NT2/D1 (cell line): ENCODE measurements around the gene CCDC170.

- RRBS, 2 experiments, result no CpG with 5 or more reads among the region's 10 CpGs
Observed at GRCh38 chr6:151490777-151491460, 2.9 kb upstream of the CCDC170 start.

DNA sequence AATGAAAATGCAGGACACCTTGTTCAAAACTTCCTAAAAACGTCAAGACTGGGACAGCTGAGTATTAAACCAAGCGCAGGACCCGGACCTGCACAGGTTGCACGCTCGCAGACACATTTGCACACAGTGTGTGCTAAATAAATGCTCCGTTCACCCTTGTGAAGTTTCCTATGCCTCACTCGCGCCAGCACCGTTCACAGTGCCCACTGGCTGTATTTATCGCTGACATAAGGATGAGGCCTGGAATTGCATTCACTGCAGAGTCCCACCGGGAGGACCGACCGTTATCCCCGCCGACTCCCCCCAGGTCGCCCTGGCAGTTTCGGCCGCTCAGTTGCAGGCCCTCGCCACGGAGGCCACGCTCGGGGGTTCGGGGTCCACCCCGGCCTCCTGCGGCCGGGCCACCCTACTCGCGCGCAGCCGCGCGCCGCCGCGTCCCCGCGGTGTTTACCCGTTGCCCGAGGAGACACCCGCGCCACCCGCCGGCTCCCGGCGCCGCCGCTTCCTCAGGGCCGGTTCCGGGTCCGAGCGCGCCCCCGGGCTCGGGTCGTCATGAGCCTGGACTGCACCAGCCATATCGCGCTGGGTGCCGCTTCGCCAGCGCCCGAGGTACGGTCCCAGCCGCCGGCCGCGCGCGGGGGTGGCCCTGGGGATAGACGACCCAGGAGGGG lies at the start of gene CCDC170:
Gene CCDC170, plus strand, starts transcription at position 441 of the 671 bp plus-strand sequence.
- RRBS, 2 experiments, result 5 to 10% methylated on average over 22 to 41 of the region's 69 CpGs

GRCh38 chr6:151629744-151630318 lies 136.0 kb downstream of the CCDC170 start:
- RRBS, 2 experiments, result no CpG with 5 or more reads among the region's 4 CpGs

GRCh38 chr6:151716353-151716888 lies 91.1 kb upstream of the ESR1 start:
- RRBS, 2 experiments, result no CpG with 5 or more reads among the region's 7 CpGs

GRCh38 chr6:151873022-151873439 lies 65.5 kb downstream of the ESR1 start:
- RRBS, 2 experiments, result no CpG with 5 or more reads among the region's 2 CpGs

DNA sequence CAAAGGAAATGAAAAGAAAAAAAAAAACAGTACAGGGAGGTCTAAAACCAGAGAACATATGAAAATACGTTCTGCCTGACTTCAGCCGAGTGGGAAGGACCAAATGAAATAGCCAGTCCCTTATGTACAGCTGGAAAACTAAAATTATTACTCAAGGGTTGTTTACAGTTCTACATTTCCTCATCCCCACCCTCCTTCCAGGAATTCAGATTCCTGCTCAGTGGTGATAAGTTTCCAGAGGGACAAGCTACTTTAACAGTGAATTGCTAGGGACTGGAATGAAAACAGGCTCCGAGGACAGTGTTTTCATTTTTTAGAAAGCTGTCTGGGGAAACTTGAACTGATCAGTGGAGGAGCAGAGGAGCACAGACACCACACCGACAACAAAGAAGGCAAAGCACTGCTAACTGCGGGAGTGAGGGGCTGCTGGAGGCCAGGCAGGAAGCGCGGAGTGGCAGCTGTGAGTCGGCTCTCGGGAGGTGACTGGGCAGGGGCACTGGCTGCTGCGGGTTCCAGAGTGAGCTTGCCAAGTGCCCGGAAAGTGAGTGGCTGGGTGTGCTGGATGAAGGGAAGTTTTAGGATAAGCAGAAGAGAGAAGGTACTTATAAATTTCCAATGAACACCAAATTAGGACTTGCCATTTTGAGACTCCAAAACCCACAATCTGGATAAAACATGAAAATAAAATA lies 322.3 kb downstream of the ESR1 start:
- RRBS, 2 experiments, result no CpG with 5 or more reads among the region's 11 CpGs

- RRBS, 2 experiments, result no CpG with 5 or more reads among the region's 7 CpGs
Observed at GRCh38 chr6:152166704-152167372, 359.4 kb downstream of the ESR1 start.

DNA sequence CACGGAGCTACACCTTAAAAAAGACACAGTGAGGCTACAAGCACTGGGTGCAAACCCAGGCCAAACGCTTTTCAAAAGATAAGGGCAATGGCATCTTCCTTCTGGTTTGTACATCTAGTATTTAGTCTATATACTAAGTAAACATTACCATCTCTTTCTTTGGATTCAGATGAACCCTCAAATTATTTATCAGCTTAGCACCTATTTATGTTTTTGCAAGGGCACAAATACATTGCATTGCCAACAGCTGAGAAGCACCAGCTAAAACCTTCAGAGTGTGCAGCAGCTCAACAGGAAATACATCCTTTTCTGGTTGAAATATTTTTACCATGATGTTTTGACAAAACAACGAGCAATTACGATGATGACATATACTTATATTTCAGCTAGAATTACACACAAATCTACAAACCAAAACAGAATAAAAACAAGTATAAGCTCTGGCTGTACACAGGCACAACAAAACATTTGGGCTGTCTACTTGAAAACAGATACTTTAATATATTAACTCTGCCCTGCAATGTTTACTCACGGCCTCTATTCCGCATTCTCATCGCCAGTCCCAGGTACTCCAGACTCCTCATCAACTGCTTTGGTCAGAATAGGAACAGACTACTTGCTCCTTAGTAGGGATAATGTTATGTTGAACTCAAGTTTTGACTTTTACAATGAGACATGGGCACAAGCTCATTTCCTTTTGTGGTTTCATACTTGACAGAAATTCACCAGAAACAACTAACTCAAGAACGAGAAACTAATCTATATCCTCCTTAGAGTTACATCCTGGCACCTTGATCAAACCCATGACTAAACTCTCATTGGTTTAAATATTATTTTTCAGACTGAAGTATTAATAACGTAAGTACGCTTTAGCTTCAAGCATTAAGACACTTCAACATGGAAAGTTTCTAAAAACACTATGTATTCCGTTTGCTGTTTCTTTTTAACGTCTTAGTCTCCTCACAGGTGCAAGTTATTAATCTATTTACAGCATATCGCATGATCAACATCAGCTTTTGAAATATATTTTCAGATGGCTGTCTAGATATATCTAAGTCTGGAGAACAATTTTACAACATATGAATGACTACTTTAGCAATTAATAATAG lies 377.6 kb downstream of the ESR1 start:
- RRBS, 2 experiments, result no CpG with 5 or more reads among the region's 13 CpGs

- RRBS, 2 experiments, result no CpG with 5 or more reads among the region's 13 CpGs
Observed at GRCh38 chr6:152331161-152331979, 305.8 kb downstream of the SYNE1 start.

DNA sequence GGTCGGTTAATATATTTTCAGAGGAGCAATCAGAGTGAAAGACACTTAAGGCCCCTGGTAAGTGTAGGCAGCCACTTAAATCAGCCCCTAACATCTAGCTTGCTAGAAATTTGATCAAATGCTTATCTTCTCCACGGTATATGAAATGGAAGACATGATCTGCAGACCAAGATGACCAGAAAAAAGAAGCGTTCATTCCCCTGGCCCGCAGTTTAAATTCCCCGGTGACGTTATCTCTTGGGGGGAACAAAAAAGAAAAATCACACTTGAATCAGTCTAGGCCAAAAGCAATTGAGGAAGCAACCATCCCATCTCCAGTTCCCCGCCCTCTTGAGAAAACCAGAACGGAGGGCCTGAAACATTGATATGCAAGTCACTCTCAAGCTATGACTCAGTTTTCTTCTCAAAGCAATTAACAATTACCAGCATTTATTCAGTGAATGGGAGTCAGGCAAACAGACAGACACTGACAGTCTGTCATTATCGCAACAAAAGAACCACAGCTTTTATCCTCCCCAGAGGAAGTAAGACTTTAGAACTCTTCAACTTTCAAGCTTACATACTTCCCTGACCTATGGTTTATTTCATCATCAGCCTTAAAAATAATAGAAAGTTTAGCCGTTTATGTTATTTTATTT lies 100.8 kb downstream of the OPRM1 start:
- RRBS, 2 experiments, result no CpG with 5 or more reads among the region's 10 CpGs

- RRBS, 2 experiments, result no CpG with 5 or more reads among the region's 15 CpGs
Observed at GRCh38 chr6:154343591-154344416, 12.8 kb downstream of the IPCEF1 start.

DNA sequence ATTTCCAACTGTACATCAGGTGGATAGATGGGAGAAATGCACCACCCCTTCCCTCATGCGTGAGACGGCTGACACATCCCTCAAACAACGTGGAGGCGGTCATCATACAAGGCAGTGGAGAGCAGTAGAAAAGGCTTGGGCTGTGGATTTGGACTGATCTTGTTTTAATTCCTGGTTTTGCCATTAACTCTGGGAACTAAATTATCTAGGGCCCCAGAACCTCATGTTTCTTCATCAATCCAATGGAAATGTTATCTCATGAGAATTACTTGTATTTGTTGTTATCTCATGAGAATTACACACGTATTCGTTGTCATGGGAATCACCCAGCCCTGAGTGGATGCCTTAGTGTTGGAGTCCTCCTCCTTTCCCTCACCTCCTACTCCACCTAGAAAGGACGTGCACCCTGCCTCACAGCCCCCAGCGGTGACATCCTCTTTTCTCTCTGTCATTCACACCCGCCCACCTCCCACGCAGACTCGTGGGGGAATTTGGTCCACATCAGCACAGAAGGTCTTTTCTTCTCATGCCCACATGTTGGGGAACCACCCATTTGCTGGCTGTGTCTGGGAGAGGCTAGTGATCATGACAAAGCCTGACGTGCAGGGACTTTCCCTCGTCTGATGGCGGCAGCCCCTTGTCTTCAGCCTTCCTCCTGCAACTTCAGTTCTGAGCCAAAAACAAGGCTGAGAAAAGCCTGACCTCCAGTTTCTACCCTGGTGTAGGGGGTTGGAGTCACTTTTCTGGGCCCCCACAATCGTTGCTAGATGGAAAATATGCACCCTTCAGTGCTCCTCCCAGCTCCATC lies 95.9 kb upstream of the CNKSR3 start:
- RRBS, 2 experiments, result no CpG with 5 or more reads among the region's 15 CpGs

DNA sequence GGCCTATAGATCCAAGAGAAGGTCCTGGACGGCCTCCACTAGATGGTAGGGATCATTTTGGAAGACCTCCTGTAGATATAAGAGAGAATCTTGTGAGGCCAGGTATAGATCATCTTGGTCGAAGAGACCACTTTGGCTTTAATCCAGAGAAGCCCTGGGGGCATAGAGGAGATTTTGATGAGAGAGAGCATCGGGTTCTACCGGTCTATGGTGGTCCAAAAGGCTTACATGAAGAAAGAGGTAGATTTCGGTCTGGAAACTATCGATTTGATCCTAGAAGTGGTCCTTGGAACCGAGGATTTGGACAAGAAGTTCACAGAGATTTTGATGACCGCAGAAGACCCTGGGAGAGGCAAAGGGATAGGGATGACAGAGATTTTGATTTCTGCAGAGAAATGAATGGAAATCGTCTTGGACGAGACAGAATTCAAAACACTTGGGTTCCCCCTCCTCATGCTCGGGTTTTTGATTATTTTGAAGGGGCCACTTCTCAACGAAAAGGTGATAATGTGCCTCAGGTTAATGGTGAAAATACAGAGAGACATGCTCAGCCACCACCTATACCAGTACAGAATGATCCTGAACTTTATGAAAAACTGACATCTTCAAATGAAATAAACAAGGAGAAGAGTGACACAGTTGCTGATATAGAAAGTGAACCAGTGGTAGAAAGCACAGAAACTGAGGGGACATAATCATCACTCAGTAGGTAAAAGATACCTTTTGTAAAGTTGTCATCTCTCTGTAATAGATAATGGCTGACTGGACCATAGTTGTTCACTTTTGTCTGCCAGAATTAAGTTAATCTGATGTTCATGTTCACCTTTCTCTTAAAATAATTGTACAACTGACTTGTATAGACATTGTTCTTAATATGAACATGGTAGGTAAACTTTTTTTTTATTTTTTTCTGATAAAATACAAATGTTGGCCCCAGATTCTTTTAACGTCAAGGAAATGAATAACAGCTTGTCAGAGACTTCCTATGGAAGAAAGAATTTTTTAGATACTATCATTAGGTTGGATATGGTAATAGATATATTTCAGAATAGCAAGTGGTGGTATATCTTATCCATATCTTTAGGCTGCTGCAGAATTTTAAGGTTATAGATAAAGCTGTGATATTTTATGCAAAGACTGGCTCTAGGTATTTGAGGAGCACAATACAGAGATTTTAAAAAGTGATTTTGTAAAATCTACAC lies 99.9 kb downstream of the SCAF8 start:
- RRBS, 2 experiments, result no CpG with 5 or more reads among the region's 13 CpGs

DNA sequence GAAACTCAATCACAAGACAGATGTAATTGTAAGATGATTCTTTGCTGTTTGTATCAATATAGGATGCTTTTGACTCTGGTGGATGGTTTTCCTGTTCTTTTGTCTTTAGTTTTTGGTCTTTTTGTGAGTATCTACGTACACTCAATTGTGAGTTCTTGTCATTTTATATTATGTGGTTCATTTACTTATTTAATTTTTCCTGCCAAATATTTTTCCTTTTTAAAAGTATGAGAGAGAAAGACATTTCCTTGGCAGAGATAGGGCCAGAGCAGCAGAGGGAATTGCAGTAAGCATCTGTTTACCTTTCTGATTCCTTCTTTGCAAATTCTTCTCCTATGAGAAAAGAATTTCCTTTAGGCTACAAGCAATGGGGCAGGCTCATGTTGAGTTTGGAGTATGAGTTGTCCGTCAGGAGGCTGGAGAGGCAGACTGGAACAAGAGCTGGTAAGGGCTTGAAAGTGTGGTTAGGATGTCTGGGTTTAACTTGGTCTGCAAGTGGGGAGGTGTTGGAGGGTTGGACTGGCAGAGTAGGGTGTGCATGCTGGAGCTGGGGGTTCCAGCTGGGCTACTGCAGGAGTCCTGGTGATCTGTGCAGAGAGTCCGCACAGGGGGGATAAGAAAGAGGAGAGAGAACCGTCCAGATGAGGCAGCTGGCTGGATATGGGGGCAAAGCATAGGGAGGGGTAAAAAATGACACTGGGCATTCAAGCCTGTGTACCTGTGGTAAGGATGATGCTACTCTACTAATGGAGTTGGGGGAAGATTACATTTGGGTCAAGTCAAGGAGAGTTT lies 19.6 kb downstream of the TIAM2 start:
- RRBS, 2 experiments, result no CpG with 5 or more reads among the region's 4 CpGs

- RRBS, 2 experiments, result no CpG with 5 or more reads among the region's 5 CpGs
Observed at GRCh38 chr6:155078502-155078920, 83.4 kb downstream of the TIAM2 start.

GRCh38 chr6:155315349-155315743 lies 1.1 kb upstream of the TFB1M start:
- RRBS, 2 experiments, result no CpG with 5 or more reads among the region's 5 CpGs

GRCh38 chr6:155363885-155364223 lies 49.6 kb upstream of the TFB1M start:
- RRBS, 2 experiments, result no CpG with 5 or more reads among the region's 6 CpGs

GRCh38 chr6:155418033-155418544 lies 37.5 kb downstream of the NOX3 start:
- RRBS, 2 experiments, result no CpG with 5 or more reads among the region's 6 CpGs

DNA sequence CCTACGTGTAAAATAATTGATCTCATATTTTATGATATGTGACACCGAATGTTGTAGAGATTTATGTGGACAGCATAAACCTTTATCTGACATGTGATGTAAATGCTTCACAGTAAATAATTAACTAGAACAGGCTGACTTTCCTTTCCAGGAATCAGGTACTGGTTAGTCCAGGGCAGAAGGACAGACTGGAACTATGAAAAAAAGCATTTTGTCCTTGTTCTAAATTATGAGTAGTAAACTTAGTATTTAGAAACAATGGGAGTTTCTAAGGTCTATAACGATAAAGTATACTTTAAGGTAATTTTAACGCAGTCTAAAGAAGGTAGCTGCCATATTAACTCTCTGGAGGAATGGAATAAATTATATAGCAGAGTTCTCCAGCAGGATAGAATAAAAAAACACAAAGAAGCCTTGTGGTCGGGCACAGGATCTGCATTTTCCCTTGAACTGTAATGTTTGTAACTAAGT lies 238.6 kb upstream of the NOX3 start:
- RRBS, 2 experiments, result no CpG with 5 or more reads among the region's 5 CpGs

- RRBS, 2 experiments, result no CpG with 5 or more reads among the region's 6 CpGs
Observed at GRCh38 chr6:156832038-156833130, 55.2 kb downstream of the ARID1B start.